GM19240 (cell line): Measurements from ENCODE around the genes RBP3, AGAP9 and TMEM273.

DNA sequence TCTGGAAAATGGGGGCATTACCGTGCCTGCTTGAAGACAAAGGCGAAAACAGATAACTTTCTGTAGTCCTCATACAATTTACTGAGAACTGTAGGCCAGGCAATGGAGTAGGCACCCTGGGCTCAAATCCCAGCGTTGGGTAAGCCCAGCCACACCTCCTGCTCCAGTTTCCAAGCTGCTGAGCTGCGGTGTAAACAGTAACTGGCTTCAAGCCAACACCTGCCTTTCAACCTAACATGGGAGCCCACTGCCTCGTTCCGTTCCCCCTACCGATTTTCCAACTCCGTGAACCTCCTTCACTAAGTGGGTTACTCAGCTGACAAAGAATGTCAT lies 654 bp upstream of the ZFAND4 start:
- RRBS = no CpG with 5 or more reads among the region's 8 CpGs

GRCh38 chr10:46019765-46020419 lies 10.5 kb downstream of the NCOA4 start:
- RRBS = no CpG with 5 or more reads among the region's 6 CpGs

DNA sequence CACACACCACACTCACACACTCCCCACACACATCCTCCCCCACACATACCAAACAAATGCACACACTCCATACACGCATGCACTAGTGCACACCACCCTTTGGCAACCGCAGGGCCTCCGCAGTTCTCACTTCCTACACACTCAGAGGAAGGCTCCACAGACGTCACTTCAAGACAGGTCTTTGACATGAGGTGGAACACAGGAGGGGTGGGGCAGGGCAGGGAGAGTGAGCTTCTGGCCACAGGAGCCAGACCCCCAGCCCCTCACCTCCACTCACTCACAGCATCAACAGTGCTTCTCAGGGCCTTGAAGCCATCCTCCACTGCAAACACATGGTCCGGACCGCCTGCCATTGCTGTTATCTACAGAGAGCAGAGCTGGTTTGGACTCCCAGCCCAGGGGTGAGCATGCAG lies 18.3 kb upstream of the ANTXRL start:
- RRBS = no CpG with 5 or more reads among the region's 6 CpGs

- RRBS = no CpG with 5 or more reads among the region's 45 CpGs
These were observed 18.7 kb downstream of the SYT15 start for GRCh38 chr10:46597523-46598217.

DNA sequence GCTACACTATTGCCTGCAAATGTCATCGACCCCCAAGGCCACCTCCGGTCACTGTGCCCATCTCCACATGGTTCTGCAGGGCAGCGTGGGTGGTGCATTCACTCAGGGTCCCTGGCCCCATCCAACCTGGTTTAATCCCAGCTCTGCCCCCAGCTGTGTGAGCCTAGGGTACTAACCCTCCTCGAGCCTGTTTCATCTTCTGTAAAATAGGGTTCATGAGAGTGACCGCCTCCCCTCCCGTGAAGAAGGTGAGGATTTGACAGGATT lies 114.8 kb downstream of the PTPN20 start:
- RRBS = no CpG with 5 or more reads among the region's 6 CpGs

- RRBS = no CpG with 5 or more reads among the region's 2 CpGs
These were observed 1.3 kb upstream of the GDF10 start for GRCh38 chr10:47298687-47299171.

- RRBS = no CpG with 5 or more reads among the region's 4 CpGs
These were observed at the start of gene RBP3 for GRCh38 chr10:47348224-47348591. RBP3 (plus strand) TSS chr10:47348363.

- RRBS = no CpG with 5 or more reads among the region's 24 CpGs
These were observed at the start of gene AGAP9 for GRCh38 chr10:47523303-47523886. AGAP9 (minus strand) TSS chr10:47523638.

- RRBS = no CpG with 5 or more reads among the region's 30 CpGs
These were observed 134.2 kb downstream of the FRMPD2 start for GRCh38 chr10:48140287-48140613.

DNA sequence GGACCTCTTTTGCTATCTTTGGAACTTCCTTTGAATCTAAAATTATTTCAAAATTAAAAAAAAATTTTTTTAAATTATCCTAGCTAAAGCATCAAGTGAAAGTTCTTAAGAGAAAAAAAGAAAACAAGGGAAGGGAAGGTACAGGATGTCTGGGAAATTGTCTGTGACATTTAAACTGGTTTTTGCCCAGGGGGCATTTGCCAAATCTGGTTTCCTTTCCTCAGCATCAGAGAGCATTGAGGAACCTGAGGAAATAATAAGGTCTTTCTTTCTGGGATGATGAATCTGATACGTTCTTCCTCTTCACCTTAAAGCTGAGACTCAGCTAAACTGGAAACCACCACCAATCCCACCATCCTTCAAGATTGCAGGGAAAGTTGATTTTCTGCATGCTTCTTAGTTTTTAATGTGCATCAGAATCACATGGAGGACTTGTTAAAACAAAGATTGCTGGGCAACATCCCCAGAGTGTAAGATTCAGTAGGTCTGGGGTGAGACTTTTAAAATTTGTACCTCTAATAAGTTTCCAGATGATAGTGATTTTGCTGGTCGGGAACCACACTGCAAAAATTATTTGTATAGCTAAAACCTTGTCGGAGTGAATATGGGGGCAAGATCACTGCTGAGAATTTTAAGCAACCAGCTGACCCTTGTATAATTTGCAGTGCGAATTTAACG lies 47.8 kb downstream of the MAPK8 start:
- RRBS = no CpG with 5 or more reads among the region's 5 CpGs

DNA sequence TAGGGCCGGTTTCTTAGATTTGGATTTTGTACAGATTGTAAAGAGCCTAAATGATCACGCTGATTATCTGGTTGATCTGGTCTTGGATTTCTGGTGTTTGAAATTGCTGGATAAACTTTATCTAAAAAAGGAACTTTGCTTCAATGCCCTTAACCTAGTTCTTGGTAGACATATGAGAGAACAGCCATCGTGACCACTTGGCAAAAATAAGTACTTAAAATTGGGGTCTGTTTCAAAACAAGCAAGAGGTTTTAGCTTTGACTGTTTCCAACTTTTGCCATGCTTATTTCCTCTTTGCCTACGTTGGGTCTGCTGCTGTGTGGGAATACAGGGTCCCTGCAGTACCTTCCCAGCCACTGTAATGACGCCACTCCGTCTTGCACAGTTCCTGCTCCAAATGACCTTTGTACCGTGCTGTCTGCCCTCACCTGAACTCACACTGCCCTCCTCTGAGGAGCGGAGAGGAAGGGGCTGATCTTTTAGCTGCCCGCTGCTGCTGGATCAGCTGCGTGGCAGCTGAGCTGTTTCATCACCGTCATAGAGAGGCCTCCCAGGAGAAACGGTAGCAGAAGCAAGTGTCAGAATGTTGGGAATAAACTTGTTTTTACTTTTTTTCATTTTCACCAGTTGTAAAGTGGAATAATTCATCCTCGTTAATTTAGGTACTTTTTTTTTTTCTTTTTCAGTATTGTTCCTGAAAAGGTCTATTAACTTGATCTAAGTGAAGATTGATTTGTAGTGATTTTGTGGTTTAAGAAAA lies 133.2 kb downstream of the MAPK8 start:
- RRBS = no CpG with 5 or more reads among the region's 13 CpGs

GRCh38 chr10:48524006-48524687 lies 80.7 kb downstream of the ARHGAP22 start:
- RRBS = 3% methylated on average over 34 of the region's 80 CpGs

DNA sequence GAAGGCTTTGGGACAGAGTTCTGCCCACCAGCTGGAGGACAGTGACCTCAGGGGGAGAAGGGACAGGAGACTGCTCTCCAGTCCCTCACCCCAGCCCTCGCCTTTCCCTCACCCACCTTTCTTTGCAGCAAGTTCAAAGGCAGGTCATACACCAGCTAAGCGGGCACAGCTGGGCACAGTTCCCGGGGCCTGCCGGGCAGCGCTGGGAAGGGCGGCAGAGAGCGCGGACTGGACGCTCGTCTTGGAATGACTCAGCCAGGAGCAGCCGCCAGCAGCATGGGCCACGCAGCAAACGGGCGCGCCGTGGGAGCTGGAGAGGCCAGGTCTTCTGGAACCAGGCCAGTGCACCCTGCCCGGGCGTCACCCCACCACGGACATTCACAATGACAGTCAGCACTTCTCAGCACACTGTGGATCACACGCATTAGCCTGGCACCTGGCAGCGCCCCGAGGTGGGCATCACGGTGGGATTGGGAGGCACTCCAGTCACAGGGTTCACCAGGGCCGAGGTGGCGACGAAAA lies 29.2 kb upstream of the WDFY4 start:
- RRBS = no CpG with 5 or more reads among the region's 26 CpGs

- RRBS = no CpG with 5 or more reads among the region's 1 CpG
These were observed 6.7 kb upstream of the WDFY4 start for GRCh38 chr10:48677986-48678414.

DNA sequence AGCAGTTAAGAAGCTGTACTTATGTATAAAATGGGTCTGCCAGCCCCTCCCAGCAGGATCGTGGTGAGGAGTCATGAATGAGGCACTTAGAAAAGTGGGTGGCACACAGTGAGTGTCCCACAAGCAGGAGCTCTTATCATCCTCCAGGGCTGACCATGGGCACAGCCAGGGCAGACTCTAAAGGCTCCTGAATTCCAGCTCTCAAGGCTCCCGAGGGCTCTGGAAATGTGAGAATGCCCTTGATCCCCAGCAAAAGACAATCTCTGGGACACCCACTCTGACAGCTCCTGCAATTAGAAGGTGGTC lies 1.6 kb downstream of the VSTM4 start:
- RRBS = no CpG with 5 or more reads among the region's 2 CpGs

- RRBS = no CpG with 5 or more reads among the region's 9 CpGs
These were observed at the start of gene TMEM273 for GRCh38 chr10:49187759-49188777. TMEM273 (minus strand) TSS chr10:49188391.

DNA sequence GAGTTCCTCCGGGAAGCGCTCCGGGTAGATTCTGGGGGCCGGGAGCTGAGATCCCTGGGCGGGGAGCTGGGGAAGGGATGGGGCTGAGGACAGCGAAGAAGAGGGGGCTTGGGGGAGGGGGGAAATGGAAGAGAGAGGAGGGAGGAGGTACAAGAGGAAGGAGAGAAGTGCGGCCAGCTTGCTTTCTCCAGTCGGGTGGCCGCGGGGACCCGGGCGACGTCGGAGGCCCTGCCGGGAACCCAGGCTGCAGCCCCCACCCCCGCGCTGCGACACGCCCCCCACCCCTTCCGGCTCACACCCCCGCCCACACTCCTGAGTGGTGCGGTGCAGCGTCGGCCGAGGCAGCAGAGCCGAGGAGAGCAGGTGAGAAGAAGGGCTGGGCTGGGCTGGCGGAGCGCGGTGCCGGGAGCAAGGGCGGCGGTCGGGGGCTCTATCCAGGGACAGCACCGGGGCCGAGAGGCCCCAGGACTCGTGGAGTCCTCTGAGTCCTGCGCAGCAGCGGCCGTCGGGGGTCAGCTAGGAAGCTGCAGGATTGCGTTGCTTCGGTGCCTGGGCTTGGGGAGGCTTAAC lies 361 bp downstream of the CHAT start:
- RRBS = 6% methylated on average over 11 of the region's 42 CpGs

- RRBS = no CpG with 5 or more reads among the region's 28 CpGs
These were observed 526 bp downstream of the PARG start for GRCh38 chr10:49941295-49941707.

DNA sequence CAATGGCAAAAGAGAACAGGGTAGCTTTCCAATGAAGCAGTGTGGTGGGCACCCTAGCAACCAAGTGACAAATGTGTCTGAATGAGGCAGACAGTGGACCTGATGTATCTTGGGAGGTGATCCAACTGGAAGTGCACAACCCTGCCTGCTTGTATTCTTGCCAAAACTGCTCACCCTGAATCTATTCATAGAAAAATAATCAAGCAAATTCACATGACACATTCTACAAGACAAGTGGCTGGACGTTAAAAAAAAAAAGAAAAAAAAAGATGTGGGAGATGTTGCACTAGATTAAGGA lies 12.2 kb upstream of the WASHC2A start:
- RRBS = no CpG with 5 or more reads among the region's 1 CpG

- RRBS = no CpG with 5 or more reads among the region's 6 CpGs
These were observed 141.1 kb upstream of the ASAH2 start for GRCh38 chr10:50392406-50392912.